Measurements from ENCODE around the gene CUL1.

DNA sequence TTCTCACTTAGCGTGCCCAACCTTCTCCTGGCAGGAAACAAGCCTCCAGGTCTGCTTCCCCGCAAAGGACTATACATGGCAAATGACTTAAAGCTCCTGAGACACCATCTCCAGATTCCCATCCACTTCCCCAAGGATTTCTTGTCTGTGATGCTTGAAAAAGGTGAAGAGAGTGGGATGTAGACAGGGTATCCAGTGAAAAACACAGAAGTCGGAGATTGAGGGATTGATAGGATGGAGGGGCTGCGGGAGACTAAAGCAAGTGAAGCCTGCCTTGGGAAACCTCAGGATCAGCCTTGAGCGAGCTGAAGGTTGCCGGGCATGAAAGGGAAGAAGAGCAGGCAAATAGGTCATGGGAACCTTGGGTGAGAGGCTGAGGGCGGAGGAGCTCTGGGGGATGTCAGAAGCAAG, 1.3 kb downstream of the GSTK1 start:
- PRO-cap: no peak
- RAMPAGE, long total RNA, 4 experiments: no peak in any of the 4 experiments

DNA sequence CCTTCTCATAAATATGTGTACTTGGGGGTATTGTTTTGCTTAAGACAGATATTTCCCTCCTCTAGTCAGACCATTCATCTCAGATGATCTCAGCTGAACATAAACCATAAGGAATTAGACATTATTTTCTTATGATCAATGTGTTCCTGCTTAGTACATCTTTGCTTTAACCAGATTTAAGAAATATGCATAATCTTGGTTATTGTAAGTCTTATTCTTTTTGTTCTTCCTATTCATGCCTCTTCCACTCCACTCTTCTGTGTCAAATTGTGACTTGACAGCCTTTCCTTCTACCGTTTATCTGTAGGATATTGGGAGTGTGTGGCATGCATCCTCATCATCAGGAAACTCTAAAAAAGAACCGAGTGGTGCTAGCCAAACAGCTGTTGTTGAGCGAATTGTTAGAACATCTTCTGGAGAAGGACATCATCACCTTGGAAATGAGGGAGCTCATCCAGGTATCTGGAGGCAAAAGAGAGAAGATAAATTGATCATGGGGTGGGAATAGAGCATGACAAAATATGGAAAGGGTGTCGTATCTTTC, 3.2 kb downstream of the CASP2 start:
- PRO-cap: no peak
- RAMPAGE, long total RNA, 4 experiments: no peak in any of the 4 experiments

DNA sequence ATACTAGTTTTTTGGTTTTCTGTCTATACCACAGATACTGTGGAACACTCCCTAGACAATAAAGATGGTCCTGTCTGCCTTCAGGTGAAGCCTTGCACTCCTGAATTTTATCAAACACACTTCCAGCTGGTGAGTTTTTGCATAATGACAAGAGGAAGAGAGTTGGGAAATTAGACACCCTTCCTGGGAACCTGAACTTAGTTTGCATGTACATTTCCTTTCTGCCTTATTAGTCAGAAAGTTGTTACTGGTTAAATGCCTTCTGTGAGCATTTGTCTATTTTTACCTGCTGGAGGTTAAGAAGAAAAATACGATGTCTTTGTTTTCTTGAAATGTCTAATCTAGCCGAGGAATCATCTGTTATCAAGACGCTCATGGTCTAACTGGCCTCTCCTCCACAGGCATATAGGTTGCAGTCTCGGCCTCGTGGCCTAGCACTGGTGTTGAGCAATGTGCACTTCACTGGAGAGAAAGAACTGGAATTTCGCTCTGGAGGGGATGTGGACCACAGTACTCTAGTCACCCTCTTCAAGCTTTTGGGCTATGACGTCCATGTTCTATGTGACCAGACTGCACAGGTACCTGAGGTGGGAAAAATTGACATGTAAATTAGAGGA, 6.2 kb downstream of the CASP2 start:
- PRO-cap: no peak
- RAMPAGE, long total RNA, 4 experiments: no peak in any of the 4 experiments

DNA sequence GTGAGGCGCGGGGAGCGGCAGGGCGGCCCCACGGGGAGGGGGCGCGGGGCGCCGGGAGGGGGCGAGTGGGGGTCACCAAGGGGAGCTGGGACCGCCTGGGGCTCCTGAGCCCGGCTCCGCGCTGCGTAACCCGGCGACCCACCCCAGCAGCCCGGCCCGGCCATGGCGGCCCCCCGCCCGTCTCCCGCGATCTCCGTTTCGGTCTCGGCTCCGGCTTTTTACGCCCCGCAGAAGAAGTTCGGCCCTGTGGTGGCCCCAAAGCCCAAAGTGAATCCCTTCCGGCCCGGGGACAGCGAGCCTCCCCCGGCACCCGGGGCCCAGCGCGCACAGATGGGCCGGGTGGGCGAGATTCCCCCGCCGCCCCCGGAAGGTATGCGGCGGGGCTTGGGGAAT, 261 bp downstream of the ZYX start:
- PRO-cap: no peak
- RAMPAGE, long total RNA, 4 experiments: start-site peak on the plus strand in 2 of 4 experiments, centred at positions 238 to 240 of the sequence, 16 to 41 reads per replicate

DNA sequence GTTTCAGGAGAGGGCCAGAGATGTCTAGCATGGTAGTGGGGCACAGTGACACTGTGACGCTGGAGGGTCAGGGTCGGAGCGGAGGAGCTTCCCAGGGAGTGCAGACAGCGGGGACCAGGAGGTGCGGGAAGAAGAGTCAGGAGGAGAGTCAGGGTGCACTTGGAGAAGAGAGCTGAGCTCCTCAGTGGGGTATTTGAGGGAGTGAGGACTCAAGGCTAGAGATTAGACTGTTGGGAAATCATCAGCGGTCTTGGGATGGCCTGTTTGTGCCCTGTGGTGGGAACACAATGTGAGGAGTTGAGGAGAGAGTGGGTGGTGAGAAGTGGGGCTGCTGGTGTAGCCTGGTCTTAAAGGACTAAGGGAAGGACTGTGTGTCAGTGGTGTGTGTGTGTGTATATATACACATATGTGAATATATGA, 3.8 kb downstream of the ZYX start:
- PRO-cap: bidirectional peak, plus-strand start at position 282 of the sequence, minus-strand start at position 186 of the sequence
- RAMPAGE, long total RNA, 4 experiments: no peak in any of the 4 experiments

- PRO-cap: no peak
- RAMPAGE, long total RNA, 4 experiments: no peak in any of the 4 experiments
Observed at GRCh38 chr7:143386636-143387208, 5.6 kb downstream of the ZYX start.

DNA sequence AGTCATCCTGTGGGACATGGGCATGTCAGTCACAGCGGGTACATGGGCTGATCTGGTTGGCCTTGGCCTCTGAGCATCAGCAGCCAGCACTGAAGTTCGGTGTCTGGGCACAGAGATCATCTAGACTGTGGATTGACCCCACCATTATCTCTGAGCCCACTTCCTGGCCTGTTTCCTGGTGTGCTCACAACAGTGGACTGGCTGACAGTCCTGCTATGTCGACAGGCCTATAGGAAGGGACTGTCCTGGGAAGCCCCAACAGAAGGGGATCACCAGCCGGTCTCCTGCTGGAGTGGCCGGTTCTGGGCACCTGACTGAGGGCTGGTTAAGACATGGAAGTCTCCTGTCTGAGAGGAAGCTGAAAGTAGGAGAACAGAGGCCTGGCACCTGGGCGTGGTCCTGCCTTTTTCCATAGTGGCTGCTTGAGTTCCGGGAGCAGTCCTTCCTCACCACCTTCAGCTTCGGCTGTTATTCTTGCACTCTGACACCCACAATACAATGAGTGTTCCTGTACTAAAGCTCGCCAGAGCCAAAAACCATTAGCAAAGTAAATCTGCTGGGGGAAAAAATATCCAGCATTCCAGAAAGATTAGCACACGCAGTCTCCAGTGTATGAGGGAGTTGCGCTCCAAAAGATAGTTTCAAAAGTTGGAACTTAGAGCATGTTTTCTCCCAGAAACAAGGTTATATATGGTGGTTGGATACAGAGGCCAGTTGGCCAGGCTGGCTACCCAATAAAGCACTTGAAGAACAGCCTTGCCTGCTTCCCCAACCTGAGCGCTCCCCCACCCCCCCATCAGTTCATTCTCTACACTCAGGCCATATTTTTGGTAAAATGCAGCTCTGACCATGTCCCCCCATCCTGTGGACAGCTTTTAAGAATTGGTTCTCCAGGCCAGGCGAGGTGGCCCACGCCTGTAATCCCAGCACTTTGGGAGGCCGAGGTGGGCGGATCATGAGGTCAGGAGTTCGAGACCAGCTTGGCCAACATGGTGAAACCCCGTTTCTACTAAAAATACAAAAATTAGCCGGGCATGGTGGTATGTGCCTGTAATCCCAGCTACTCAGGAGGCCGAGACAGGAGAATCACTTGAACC, 11.0 kb downstream of the ZYX start:
- PRO-cap: bidirectional peak, plus-strand start at position 434 of the sequence, minus-strand start at position 483 of the sequence
- RAMPAGE, long total RNA, 4 experiments: no peak in any of the 4 experiments

DNA sequence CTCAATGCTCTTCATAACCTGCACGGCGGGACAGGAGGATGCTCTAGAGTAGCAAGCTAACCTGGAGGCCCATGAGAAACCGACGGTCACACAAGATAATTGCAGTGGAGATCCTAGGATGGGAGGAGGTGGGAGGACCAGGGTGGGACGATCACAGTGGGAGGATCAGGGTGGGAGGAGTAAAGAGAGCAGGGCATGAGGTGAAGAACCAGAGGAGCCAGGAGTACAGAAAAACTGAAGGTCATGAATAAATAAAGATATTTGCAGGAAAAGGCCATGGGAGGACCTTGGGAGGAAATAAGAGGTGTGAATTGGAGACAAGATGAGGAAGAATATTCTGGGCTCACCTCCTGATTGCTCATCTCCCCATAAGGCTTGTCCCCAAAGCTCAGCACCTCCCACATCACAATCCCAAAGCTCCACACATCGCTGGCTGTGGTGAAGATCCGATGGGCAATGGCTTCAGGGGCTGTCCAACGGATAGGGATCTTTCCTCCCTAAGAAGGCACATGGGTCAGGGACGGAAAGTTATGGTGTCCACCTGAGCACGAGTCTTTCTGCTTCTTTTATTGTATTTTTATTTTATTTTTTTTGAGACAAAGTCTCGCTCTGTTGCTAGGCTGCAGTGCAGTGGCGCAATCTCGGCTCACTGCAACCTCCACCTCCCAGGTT, 12.8 kb downstream of the ZYX start:
- PRO-cap: no peak
- RAMPAGE, long total RNA, 4 experiments: no peak in any of the 4 experiments

GRCh38 chr7:143415634-143416344, 7.1 kb upstream of the EPHA1 start:
- PRO-cap: no peak
- RAMPAGE, long total RNA, 4 experiments: no peak in any of the 4 experiments

- PRO-cap: no peak
- RAMPAGE, long total RNA, 4 experiments: no peak in any of the 4 experiments
Observed at GRCh38 chr7:143485003-143485406, 7.3 kb downstream of the TAS2R41 start.

GRCh38 chr7:143812901-143813274, 55.4 kb upstream of the CTAGE6 start:
- PRO-cap: no peak
- RAMPAGE, long total RNA, 4 experiments: no peak in any of the 4 experiments

DNA sequence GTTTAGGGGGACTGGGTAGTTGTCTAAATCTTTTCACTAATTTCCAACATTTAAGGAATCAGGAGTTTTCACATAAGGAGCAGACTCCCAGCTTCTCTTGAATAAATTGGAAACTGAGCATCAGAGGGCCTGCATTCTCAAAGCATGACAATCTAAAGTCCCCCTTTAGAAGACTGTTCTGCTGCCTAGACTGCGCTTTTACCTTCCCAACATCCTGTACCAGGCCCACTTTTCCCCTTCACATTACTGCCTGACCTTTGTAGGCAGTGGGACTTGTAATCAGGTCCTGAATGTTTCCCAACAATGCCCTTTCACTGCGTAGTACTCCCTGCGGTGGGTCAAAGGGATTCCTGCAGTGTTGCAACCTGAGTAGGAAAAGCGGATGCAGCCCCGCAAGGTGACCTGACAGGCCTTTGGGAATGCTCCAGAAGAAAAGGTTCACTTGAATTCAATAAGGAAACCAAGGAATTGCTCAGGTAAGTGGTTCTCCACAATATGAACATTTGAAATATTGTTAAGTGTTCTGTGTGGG, 4.9 kb upstream of the TCAF1 start:
- PRO-cap: no peak
- RAMPAGE, long total RNA, 4 experiments: no peak in any of the 4 experiments

DNA sequence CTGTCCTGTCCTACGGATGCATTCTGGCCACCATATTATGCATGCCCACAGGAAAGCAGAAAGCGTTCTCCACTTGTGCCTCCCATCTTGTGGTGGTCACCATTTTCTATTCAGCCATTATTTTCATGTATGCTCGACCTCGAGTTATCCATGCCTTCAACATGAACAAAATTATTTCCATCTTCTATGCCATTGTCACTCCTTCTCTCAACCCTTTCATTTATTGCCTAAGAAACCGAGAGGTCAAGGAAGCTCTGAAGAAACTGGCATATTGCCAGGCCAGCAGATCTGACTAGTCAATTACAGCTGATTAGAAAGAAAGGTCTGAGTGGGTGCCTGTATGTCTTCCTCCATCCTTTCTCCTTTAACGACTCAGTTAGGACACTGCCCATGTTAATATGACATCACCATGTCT, 4.5 kb downstream of the OR6B1 start:
- PRO-cap: no peak
- RAMPAGE, long total RNA, 4 experiments: no peak in any of the 4 experiments

DNA sequence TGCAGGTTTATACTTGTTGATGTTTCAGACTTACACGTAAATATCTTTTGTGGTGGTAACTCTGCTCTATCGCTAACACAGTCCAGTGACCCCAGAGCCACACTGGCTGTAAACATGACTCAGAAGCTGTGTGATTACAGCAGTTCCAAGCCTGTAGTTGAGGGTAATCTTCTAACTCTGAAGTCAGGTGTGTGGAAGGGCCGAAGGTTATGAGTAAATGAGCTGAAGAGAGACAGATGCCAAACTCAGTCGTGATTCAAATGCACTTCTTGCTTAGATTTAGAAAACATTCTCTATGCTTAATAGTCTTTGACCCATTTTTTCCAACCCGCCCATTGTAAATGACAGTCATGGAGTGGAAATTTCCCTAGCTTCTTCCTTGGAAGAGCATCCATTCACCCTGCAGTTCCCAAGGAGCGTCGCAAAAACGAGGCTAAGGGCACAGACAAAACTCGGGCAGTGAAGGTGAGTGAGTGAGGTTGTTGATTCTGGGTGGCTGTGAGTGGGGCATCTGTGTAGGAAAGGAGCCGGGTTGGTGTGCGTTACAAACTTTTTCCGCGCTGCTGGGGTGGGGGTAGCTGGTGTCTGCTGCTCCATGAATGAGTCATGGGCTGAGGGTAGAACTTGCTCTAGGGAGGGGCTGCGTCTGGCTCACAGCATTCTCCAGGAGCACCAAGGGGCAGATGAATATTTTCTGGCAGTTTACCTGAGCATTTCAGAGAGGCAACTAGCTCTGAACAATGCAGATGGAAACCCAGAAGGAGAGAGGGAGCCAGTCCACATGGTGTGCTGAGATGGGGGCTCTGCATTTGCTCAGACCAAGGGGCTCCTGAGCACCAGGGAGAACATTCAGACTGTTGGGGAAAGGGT, 25.6 kb downstream of the NOBOX start:
- PRO-cap: no peak
- RAMPAGE, long total RNA, 4 experiments: no peak in any of the 4 experiments

DNA sequence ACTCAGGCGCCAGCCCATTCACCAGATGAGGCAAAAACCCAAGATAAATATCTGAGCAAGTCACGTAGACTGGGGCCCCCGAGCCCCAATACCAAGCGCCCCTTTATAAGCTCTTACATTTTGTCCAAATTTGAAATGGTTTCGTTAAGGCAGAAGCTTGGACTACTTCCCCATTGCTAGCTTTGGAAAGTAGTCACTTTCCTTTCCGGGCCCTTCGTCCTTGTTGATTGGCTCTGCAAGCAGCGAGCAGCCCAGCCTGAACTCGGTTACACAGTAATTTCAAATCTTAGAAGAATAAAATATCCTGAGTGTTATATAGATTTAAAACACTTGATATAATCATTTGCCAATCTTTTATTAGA, 1.1 kb downstream of the TPK1 start:
- PRO-cap: unidirectional peak, plus-strand start at position 217 of the sequence
- RAMPAGE, long total RNA, 4 experiments: no peak in any of the 4 experiments

DNA sequence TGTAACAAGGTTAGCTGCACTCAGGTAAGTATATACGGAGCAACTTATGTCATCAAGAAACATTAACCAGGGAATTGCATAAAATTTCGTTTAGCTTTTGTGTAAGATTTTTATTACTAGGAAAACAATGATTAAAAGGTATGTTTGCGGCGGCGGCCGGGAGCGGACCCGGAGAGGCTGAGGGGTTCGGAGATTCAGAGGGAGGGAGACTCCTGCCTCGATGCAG, 533.8 kb upstream of the CNTNAP2 start:
- PRO-cap: no peak
- RAMPAGE, long total RNA, 4 experiments: no peak in any of the 4 experiments

GRCh38 chr7:146248707-146249189, 132.1 kb downstream of the CNTNAP2 start:
- PRO-cap: no peak
- RAMPAGE, long total RNA, 4 experiments: no peak in any of the 4 experiments

DNA sequence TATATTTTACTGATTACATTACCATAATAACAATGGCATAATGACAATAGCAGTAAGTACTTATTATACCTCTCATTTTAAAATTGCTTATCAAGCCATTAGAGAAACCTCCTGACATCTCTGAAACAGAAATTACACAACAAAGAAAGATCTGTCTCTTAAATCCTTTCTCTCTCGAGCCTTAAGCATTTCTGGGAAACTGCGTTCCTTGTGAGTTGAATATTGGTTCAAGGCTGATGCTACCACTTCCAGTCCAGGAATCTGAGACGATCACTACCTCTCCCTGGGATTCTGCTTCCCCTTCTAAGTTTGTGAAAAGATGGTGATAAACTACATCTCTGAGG, 334.9 kb upstream of the C7orf33 start:
- PRO-cap: no peak
- RAMPAGE, long total RNA, 4 experiments: no peak in any of the 4 experiments

DNA sequence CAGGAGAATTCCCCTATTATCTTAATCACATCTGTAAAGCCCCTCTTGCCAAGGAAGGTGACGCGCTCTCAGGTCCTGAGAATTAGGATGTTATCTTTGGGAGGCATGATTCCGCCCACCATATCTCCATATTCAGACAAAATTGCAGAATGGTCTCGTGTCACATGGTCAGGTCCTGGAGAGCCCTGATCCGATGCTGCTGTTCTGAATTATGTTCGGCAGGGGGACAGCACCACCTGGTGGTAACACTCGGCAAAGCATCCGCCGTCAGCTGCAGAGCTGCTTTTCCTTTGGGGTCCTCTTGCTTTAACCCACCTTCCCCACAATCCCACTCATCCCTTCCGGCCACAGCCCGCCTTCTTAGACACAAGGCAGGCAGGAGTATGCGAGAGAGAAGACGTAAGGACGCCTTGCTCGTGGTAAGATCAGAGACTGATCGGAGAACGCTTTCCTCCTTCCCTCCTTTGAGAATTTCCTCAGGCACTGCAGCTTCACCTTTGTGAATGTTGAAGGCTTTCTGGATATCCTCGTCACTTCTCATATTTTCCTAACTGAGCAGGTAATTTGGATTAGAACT, 327.8 kb upstream of the C7orf33 start:
- PRO-cap: no peak
- RAMPAGE, long total RNA, 4 experiments: no peak in any of the 4 experiments

DNA sequence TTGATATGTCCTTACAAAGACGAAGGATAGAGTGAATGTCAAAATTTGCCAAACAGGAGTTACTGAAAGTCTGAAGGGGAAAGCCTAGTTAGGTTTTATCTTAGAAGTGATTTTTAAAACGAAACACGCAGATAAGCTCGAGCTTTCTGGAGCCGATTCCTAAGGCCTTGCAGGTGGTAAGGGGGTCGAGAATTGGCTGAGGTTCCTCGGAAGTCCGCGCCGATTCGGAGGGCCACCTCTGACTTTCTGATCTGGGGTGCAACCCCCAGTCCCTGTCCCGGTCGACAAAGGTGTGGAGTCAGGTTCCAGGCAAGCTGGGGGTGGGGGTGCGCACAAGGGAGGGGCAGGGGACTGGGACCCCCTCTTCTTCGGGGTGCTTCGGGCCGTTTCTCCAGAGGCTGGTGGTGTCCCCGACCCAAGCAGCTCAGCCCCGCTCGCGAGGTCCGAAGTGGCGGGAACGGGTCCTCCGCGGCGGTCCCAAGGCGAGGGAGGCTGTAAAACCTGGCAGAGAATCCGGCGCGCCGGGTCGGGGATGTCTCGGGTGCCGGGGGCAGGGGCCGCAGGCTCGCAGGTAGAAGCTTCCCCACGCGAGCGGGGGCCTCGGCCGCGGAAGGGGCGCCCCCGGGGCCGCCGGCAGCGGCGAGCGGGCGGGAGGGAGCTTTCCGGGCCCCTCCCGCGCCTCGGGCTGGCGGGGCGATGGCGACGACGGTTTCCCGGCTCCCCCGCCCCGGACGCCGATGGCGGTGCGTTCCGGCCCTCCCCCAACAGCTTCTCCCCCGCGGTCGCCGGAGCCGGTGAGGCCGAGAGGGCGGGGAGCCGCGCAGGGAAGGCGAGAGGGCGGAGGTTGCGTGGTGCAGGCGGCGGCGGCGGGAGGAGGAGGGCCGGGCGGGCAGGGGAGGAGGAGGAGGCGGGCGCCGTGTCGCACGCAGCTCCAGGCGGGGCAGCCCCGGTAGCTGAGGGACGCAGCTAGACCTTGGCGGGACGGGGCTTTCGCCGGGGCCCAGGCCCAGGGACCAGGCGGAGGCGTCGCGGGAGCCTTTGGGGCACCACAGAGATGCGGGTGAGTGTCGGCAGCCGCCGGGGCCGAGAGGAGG, at the start of gene CUL1:
Gene CUL1, plus strand, starts transcription at position 934 of the 1,094 bp plus-strand sequence.
- PRO-cap: bidirectional peak, plus-strand start at position 507 of the sequence, minus-strand start at position 450 of the sequence; bidirectional peak, plus-strand start at position 926 of the sequence, minus-strand start at position 698 of the sequence
- RAMPAGE, long total RNA, 4 experiments: start-site peak on the plus strand in 4 of 4 experiments, centred at positions 947 to 964 of the sequence, 501 to 1,905 reads per replicate